Esophagus squamous epithelium (tissue), 4 donors: ENCODE measurements around the gene FEM1B.

DNA sequence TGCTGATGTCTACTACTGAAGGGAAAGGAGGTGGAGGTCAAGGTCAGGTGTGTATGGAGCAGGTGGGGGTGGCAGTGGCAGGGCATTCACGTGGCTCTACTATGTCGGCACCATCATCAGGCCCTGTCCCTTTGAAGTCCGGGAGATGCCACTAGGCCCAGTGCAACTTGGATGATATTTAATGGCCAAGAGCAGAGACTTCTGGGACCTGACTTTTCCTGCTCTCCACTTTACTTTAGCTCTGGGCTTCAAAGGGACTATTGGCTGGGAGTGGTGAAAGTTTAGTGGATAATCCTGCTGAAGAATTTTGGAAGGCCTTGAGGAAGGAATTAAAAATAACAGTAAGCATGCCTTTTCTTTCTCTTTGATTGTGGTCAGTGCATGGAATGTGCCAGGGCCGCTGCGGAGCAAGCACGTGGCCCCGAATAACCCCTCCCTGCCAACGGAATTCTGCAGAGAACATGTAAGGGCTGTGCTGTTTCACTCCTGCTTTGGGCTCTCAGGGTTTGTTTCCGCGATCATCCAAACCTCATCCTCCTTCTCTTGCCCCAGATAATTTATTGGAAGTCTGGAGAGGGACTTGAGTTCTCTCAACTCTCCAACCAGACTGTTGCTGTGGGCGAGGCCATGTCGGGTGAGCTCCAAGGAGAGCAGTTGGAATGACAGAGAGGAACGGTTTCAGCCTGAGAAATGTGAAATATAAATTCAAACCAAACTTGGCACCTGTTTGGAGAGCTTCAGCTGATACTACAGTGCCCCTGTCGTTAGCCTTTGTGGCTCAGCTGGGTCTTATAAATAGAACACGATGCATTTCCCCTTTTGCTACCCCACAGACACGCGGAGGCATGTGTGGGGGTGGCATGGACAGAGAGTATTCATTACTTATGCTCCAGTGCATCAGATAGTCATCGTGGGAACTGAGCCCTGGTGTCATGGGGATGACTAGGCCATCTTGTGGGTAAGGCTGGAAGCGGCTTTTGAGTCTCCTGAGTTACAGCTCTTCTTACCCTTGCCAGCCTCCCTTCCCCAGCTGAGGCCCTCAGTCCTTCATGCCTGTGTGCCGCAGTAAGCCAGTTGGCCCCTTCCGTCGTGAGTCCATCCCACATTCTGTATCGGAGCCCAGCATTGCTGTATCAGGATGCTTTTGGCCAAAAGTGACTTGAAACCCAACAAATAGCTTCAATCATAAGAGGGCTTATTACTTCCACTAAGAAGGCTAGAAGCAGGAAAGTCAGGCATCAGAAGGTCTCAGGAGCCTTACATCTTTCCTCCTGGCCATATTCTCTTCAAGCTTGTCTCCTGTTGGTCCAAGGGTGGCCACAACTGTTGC lies 15.4 kb downstream of the SMAD3 start:
- PRO-cap, result unidirectional peak, plus-strand start at position 455 of the sequence
- RAMPAGE, long total RNA, 4 experiments, result no peak in any of the 4 experiments

DNA sequence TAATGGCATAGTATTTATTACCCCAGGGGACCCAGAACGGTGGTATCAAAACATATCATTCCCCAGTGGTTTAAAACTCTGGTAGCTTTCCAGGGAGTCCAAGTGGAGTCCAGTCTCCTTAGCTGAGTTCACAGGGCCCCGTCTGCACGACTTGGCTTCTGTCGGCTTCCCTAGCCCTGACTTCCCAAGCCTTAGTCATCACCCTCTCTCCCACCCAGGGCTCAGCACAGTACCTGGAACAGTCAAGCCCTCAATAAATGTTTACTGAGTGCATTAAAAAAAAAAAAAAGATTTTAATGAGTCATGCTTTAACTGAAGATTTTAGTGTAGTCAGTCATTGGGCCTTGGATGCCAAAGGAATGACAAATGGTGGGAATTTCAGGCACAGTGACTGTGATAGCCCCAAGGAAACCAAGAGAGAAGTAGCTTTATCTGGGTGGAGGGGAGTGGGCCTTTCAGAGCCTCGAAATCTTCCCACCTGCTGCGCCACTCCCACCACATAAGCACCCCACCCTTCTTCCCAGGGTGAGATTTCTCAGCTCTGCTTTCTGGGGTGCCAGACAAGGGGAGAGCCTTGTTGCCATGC lies 41.6 kb downstream of the SMAD3 start:
- PRO-cap, result bidirectional peak, plus-strand start at position 337 of the sequence, minus-strand start at position 144 of the sequence
- RAMPAGE, long total RNA, 4 experiments, result no peak in any of the 4 experiments

DNA sequence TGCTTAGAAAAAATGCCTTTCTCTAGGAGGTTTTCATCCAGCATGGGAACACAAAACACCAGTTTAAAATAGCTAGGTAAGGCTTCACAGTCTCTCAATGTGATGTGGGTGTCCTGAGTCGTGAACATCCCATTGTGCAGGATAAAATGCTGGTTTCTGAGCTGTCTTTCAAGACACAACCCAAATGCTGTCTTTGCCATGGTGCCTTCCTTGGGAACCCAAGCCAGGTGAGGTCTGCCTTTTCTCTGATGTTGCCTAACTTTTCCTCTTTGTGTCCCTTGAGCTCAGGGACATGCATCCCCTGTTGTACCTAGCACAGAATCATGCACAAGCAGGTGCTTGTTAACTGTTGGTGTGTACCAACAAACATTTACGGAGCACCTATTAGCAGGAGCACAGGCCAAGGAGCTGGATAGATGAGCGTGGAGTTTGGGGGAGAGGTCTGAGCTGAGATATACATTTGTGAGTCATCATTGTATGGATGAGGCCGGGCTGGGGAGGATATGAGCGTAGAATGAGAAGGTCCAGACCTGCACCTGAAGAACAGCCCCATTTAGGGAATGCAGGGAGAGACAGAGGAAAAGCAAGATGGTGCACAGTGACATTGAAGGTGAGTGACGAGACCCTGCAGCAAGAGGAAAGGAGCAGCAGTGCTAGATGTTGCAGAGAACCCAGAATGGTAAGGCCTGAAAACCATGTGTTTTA lies 53.3 kb downstream of the SMAD3 start:
- PRO-cap, result no peak
- RAMPAGE, long total RNA, 4 experiments, result no peak in any of the 4 experiments

- PRO-cap, result bidirectional peak, plus-strand start at chr15:67134513, minus-strand start at chr15:67134377
- RAMPAGE, long total RNA, 4 experiments, result no peak in any of the 4 experiments
Observed at GRCh38 chr15:67133719-67134623, 68.6 kb downstream of the SMAD3 start.

GRCh38 chr15:67139857-67140256 lies 74.5 kb downstream of the SMAD3 start:
- PRO-cap, result no peak
- RAMPAGE, long total RNA, 4 experiments, result no peak in any of the 4 experiments

DNA sequence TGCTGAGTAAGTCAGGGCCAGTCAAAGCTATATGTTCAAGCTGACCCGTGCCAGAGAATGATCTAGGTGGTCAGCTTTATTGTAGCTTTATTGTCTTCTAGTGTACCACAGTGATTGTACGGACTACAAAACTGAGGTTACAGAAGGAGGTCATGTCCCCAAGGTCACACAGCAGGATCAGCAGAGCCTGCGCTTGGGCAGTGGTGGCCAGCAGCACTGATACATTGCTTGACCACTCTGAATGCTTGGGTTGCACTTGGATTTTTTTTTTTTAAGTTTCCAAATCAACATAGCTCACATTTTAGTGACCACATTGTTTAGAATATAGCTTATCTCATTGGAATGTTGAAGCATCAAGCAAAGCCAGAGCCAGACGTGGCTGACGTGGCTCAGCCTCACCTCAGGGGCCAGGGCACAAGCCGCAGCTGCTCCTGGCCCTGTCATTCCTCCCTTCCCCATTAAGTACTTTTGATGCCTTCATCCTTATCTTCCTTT lies 76.0 kb downstream of the AAGAB start:
- PRO-cap, result bidirectional peak, plus-strand start at position 219 of the sequence, minus-strand start at position 243 of the sequence
- RAMPAGE, long total RNA, 4 experiments, result no peak in any of the 4 experiments

DNA sequence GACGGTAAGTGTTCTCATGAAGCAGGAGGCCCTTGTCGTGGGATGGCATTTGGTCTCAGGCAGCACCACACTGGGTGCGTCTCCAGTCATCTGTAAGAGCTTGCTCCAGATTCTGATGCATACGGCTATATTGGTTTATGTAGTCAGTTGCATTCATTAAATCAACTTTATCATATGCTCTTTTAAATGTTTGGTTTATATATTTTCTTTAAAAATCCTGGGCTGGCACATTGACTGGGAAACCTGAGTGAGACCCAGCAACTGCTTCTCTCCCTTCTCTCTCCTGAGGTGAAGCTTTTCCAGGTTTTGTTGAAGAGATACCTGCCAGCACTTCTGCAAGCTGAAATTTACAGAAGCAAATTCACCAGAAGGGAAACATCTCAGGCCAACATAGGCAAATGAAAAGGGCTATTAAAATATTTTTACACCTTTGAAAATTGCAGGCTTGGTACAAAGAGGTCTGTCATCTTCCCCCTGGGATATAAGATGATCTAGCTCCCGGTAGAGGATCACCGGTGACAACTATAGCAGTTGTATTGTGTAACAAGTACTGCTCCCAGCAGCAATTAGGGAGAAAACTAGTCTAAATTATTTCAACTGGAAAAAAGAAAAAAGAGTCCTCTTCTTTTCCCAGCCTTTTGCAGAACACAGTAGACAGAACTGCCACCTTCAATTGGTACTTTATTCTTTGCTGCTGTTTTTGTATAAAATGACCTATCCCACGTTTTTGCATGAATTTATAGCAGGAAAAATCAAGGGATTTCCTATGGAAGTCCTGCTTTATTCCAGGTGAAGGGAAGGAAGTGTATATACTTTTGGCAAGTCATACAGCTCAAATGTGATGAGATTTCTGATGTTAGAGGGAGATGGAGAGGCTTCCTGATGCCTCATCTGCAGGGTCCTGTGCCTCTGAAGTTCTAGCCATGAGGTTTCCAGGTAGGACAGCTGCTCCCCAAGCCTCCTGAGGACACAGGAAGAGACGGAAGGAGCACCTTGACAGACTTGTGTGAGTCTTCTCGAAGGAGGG lies 62.8 kb downstream of the AAGAB start:
- PRO-cap, result no peak
- RAMPAGE, long total RNA, 4 experiments, result no peak in any of the 4 experiments

GRCh38 chr15:67193274-67194293 lies 60.9 kb downstream of the AAGAB start:
- PRO-cap, result no peak
- RAMPAGE, long total RNA, 4 experiments, result no peak in any of the 4 experiments

GRCh38 chr15:67642098-67642902 lies 99.8 kb downstream of the MAP2K5 start:
- PRO-cap, result no peak
- RAMPAGE, long total RNA, 4 experiments, result no peak in any of the 4 experiments

- PRO-cap, result no peak
- RAMPAGE, long total RNA, 4 experiments, result no peak in any of the 4 experiments
Observed at GRCh38 chr15:67746441-67746956, 78.8 kb upstream of the SKOR1 start.

GRCh38 chr15:67840224-67841171 lies 15.2 kb downstream of the SKOR1 start:
- PRO-cap, result bidirectional peak, plus-strand start at chr15:67840372, minus-strand start at chr15:67840060; bidirectional peak, plus-strand start at chr15:67840694, minus-strand start at chr15:67840707; unidirectional peak, minus-strand start at chr15:67840928
- RAMPAGE, long total RNA, 4 experiments, result no peak in any of the 4 experiments

DNA sequence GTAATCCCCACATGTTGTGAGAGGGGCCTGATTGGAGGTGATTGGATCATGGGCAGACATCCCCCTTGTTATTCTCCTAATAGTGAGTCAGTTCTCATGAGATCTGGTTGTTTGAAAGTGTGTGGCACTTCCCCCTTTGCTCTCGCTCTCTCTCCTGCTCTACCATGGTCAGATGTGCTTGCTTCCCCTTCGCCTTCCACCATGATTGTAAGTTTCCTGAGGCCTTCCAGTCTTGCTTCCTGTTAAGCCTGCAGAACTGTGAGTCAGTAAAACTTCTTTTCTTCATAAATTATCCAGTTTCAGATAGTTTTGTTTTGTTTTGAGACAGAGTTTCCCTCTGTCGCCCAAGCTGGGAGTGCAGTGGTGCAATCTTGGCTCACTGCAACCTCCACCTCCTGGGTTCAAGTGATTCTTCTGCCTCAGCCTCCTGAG lies 26.0 kb downstream of the SKOR1 start:
- PRO-cap, result no peak
- RAMPAGE, long total RNA, 4 experiments, result no peak in any of the 4 experiments

DNA sequence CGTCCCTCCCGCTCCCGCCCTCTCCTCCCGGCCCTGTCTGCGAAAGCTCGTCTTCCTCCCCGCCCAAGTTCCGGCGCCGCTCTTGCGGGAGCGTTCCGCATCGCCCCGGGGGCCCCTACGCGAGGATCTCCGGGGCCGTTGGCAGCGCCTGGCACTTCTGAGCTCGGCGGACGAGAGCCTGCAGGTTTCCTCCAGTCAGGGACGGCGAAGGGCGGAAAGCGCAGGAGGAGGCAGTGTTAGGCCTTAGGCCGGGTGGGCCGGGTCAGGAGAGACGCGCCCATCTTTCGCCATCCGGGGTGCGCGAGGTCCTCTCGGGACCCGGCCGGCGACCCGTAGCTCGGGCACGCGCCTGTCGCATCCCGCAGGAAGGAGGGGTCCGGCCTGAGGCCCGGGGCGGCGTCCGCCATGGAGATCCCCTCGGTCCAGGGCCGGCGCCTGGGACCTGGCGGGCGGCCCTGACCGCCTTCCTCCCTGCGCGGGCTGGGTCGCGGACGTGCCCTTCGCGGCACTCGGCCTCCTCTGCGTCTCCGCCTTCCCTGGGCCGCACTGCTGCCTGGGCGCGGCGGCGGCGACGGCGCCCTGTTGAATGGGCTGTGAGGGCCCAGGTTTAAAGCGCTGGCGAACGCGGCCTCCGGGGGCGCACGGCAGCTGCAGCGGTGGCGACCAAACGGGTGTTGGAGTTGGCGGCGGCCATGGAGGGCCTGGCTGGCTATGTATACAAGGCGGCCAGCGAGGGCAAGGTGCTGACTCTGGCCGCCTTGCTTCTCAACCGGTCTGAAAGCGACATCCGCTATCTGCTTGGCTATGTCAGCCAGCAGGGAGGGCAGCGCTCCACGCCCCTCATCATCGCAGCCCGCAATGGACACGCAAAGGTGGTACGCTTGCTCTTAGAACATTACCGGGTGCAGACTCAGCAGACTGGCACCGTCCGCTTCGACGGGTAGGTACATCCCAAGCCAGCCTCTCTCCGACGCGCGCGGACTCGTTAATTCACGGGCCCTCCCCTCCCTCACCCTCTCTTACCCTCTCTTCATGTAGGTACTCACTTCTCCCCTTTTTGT lies at the start of gene FEM1B:
TSS of gene FEM1B (plus strand) at position 20 of the 1,061 bp plus-strand sequence.
- PRO-cap, result bidirectional peak, plus-strand start at position 66 of the sequence, minus-strand start outside the sequence; bidirectional peak, plus-strand start at position 610 of the sequence, minus-strand start at position 588 of the sequence; bidirectional peak, plus-strand start at position 954 of the sequence, minus-strand start at position 860 of the sequence
- RAMPAGE, long total RNA, 4 experiments, result no peak in any of the 4 experiments

DNA sequence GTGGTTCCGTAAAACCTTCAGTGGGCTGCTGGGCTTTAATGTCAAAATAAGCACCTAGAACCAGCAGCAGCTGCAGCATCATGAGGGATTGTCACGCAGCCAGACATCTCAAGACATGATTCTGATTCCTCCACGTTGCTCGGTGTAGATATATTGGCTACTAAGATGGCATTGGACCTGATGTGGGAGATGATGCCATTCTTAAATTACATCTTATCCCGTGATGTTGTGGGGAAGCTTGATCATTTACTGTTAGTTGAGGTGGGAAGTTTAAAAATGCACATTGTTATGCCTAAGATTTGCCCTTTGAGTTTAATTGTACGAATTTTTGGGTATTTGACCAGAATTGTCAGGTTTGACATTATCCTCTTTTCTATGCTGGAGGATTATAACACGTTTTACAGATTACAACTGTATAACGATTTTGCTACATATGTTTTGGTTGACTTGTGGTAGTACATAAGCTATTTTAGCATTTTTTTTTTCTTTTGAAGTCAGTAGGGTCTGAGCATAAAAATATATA lies 1.6 kb downstream of the FEM1B start:
- PRO-cap, result no peak
- RAMPAGE, long total RNA, 4 experiments, result no peak in any of the 4 experiments

GRCh38 chr15:68291119-68291891 lies 13.8 kb downstream of the FEM1B start:
- PRO-cap, result no peak
- RAMPAGE, long total RNA, 4 experiments, result no peak in any of the 4 experiments

DNA sequence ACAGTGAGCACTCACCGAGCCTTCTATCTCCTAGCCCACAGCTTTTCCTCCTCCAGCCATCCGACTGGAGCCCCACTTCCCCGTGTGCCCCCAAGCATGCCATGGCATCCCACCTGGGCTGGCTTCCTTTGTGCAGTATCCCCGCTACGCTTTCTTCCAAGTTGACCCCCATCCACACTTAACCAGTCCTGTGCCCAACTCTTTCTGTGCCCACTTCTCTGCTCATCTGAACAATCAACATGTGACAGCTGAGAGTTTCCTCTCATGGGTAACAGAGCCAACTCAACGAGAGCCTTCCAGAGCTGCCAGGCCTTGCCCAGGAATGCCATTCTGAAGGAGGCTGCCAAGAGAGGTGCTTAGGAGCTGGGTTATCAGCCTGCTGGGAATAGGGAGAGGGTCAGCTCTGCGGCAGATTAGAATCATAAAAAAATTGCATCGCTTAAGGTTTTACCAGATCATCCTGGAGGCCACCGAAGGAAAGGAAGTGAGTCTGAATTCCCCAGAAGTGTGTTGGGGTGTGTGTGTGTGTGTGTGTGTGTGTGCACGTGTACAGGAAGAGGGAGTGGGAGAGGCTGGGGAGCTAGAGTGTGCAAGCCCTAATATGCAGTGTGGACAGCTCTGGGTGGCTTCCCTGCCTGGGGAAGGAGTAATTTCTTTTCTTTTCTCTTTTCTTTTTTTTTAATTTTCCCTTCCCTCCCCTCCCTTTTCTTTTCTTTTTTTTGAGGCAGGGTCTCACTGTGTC lies 66.8 kb downstream of the ITGA11 start:
- PRO-cap, result no peak
- RAMPAGE, long total RNA, 4 experiments, result no peak in any of the 4 experiments

DNA sequence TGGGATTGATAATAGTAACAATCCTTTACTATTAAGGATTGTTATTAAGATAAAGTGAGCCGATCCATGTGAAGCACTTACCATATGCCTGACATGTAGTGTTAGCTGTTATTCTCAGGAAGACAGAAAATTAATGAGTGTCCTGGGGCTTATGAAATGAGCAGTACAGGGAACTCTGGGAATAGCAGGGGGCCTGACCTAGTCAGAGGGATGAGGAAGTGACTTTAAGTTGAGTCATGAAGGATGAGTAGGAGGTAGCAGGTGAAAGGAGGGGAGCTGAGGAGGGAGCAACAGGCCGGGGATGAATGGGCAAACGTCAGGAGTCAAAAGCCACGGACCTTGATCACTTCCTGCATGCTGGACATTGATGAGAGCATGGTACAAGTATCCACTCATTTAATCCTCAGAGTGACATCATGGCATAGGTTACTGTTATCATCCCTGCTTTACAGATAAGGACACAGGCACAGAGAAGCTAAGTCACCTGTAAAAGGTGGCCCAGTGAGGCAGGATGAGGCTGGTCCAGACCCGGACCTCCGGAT lies 7.4 kb downstream of the CORO2B start:
- PRO-cap, result no peak
- RAMPAGE, long total RNA, 4 experiments, result no peak in any of the 4 experiments

GRCh38 chr15:68725744-68726168 lies 94.9 kb downstream of the ANP32A start:
- PRO-cap, result no peak
- RAMPAGE, long total RNA, 4 experiments, result no peak in any of the 4 experiments

GRCh38 chr15:68820244-68820709 lies 418 bp downstream of the ANP32A start:
- PRO-cap, result bidirectional peak, plus-strand start at chr15:68820279, minus-strand start at chr15:68820147; bidirectional peak, plus-strand start at chr15:68820487, minus-strand start at chr15:68820430
- RAMPAGE, long total RNA, 4 experiments, result no peak in any of the 4 experiments

DNA sequence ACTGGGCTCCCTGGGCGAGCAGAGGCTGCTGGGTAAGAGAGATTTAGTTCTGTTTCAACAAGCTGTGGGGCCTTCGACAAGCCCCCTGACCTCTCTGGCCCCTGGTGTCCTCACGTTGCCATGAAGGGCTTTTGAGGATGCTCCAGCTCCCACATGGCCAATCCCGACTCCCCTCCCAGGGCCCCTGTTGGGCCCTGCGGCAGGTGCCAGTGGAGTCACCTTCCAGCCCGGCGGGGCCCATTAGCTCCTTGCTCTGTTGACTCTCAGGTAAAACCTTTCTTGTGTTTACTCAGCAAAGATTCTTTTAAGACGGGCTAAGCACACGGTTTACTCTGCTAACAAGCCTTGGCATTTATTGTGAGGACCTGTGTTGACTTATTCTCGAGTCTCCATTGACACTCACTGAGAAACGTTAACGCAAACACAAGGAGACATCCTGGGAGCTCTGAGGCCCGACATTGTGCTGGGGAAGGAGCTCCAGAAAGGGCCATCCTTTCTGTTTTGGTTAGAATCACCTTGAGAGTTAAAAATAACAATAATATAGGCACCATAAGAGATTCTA lies 15.1 kb downstream of the RPLP1 start:
- PRO-cap, result no peak
- RAMPAGE, long total RNA, 4 experiments, result no peak in any of the 4 experiments